Duodenum (tissue), 1 donor: ENCODE data around the gene FOXI3.

GRCh38 chr2:86482945-86483441 lies 41.8 kb downstream of the KDM3A start:
- PRO-cap, result no peak

DNA sequence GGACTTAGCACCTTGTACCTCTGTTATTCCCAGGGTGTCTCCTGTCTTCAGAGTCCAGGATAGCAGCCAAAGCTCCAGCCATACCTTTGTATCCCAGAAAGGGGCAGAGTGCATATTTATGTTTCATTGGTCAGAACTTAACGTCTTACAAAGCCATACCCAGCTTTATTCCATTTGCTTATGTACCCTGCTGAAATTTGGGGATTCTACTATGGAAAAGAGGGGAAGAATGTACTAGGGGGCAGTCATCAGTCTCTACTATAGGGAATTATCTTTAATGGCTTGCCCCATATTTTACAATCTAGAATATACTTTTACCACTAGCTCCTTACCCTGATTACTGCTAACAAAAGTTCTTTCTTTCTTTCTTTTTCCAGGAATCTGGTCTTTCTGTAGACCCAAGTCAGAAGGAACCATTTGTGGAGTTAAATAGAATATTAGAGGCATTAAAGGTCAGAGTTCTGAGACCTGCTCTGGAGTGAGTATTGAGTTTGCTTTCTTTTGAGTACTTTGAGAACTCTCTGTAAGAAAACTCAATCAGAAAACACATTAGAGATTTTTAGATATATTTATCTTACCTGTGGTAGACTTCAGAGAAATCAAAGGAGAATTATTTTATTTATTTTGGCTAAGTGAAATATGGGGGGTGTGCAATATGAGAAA lies 33.1 kb downstream of the RMND5A start:
- PRO-cap, result no peak

GRCh38 chr2:86773293-86774474 lies 17.0 kb downstream of the CD8A start:
- PRO-cap, result no peak

- PRO-cap, result no peak
These were observed 1.9 kb downstream of the CD8A start for GRCh38 chr2:86788695-86789258.

- PRO-cap, result unidirectional peak, minus-strand start at chr2:86793858
These were observed 3.0 kb upstream of the CD8A start for GRCh38 chr2:86793585-86794188.

GRCh38 chr2:87507614-87508309 lies 240.1 kb upstream of the PLGLB2 start:
- PRO-cap, result no peak

DNA sequence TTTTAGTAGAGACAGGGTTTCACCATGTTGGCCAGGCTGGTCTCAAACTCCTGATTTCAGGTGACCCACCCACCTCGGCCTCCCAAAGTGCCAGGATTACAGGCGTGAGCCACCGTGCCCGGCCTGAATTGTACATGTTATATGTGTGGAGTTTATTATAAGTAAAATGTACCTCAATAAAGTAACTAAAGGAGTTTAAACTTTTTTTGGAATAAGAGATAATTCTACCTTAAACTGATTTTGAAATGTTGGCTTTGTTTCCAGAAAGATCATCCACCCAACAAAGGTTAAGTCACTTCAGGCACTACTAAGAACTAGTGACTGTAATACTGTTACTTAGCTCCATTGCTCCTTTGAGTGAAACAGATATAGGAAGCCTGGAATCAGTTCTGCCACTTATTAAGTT lies 9.7 kb downstream of the KRCC1 start:
- PRO-cap, result no peak

DNA sequence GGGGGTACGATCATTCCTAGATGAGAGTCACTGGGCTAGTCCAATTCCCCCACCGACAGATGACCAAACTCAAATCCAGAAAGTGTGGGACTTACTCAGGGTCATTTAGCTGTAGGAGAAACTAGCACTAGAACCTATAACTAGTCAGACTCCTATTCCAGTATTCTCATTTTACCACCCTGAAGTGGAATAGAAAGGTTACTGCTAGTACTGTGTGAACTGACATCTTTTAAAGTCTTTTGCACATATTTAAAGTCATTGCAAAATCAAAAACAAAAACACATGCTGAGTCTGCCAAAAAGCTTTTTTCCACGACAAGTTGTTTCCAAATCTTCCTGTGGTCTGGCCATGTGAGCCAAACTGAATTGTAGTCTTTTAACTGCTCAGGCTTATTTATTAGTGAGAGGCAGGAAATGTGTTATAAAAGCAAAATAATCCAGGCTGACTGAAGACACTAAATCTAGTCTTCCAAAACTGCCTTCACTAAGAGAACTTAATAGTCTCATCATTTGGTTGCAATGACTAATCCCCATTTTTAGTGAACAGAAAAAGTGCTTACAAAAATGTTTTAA lies 2.4 kb downstream of the KRCC1 start:
- PRO-cap, result no peak

- PRO-cap, result no peak
These were observed 9.4 kb downstream of the SMYD1 start for GRCh38 chr2:88076922-88077490.

- PRO-cap, result unidirectional peak, plus-strand start at chr2:88125461; unidirectional peak, minus-strand start at chr2:88125497
These were observed 2.5 kb downstream of the FABP1 start for GRCh38 chr2:88125163-88125994.

DNA sequence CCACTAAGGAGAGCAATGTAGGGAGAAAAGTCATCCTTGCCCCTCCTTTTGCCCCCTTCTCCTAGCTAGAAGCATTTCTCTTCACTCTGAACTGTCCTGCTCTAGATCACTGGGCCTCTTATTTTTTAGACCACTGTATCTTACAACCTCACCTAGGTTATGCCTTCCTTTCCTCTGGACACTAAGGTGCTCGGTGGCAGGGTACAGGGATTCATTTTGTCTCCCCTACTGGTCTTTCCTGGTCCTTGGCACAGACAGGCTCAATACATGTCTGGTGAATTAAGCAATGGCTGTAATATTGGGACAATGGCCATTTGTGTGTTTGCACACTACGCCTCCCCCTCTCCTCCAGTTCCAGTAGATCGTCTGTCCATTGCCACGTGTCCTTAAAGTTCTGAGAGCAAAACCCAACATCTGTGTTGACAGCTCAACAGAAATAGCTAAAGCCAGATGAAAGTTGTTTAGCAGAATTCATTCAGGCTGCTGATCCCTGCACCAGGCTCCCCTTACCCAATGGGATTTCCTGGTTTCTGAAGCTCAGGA lies 8.9 kb upstream of the FABP1 start:
- PRO-cap, result no peak

DNA sequence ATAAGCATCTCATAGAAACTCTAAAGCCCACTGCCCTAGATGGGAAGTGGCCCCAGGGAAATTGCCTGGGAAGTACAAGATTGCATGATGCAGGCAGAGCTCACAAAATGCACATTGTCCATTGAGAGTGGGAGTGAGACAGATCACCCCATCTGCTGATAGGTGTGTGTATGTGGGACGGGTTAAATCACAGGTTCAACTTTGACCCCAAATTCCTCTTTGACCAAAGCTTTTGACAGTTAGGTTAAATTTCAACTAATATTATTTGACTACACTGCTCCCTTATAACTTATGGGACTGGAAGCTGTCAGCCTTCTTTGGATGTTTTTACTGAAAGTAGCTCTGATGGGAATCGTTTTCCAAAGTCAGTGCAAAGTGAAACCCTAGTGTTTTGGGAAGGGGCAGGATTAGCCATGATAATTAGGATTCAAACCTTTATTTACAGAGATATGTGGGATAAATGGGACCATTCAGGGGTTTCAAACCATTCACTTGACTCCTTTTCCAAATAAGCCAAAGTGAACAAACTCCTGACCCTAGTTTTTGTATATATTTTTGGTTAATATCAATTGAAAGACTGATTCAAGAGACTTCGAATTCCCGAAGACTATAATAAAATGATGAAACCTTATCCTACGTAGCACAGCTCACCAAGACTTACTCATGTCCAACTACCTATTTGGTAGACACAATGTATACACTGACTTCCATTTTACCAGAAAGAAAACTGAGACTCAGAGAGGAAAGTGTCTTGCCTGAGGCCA lies 11.5 kb upstream of the FABP1 start:
- PRO-cap, result no peak

GRCh38 chr2:88451990-88452983 lies at the start of gene FOXI3:
Gene FOXI3, minus strand, starts transcription at chr2:88452693.
- PRO-cap, result no peak

DNA sequence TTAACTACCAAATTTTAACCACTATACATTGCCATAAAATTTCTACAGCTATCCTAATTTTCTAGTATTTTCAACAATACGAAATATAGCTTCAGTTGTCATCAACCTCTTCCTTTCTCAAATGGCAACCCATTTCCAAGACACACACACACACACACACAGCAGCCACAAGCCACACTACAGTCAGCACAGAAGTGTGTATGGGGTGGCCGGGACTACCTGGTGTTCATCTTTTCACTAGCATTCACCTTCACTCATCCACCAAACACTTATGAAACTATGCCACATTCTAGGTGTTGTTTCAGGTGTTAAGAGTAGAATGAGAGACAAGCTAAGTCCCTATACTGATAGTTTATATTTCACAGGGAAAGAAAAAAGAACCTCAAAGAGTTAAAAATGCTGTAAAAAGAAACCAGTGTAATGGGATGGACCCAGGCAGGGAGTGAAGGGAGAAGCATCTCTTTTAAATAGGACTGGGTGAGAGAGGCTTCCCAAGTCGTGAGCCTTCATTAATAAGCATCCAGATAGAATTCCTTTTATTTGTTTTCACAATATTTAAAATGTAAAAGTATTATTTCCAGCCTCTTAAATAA lies 40.1 kb downstream of the TEX37 start:
- PRO-cap, result no peak

DNA sequence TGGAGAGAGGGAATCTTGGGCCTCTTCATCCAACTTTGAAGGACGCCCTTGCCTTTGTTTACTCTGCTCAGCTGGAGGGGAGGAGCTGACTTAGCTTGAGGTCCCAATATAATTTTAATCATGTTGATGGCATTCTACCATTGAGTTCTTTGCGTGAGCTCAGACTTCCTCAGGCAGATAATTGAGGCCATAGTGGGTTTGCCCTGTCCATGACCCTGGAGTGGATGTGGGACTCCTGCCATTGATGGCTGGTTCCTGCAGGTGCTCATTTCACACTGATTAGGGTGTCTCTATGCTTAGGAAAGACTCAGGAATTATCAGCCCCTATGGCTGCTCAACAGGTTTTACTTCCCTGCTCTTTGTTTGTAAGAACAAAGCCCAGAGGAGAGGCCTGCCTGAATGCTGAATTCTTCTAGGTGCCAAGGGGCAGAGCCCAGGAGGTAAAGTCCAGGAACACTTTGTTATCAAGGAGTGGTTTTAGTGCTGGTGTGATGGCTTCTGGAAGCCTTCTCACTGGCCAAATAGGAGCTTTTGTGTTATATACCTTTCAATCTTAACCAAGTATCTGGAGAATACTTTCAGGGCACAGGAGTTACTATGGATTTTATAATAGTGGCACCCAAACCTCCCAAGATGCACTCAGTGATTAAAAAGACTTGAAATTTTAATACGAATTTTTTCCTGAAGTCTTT lies 7.4 kb downstream of the RPIA start:
- PRO-cap, result no peak

DNA sequence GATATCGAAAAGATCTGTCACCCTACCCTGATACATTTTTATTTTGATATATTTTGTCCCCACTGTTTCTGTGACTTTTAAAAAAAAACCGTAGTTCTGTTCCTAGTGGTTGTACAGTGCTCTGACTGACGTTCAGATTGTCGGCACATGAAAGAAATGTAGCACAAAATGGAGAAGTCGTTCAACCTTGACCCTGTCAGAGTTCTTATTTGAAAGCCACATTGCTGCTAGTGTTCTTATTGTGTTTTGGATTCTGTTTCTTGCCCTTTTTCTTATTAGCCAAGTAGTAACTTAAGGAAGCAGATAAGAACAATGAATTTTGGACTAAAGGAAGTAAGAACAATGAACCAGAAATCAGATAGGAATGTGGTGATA lies 45.8 kb downstream of the RPIA start:
- PRO-cap, result no peak

- PRO-cap, result no peak
These were observed 150.0 kb downstream of the RPIA start for GRCh38 chr2:88841277-88842131.

DNA sequence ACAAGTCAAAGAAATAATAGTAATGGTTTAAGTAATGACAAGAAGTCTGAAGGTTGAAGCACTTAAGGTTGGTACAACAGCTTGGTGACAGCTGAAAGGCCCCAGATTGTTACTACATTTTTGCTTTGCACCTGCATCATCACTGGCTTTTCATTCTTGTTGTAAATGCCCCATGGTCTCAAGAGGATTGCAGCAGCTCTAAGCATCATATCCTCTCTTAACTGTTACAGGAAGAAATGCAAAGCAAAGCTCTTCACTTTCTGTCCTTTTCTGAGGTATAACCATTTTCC lies 461.0 kb downstream of the RPIA start:
- PRO-cap, result no peak

DNA sequence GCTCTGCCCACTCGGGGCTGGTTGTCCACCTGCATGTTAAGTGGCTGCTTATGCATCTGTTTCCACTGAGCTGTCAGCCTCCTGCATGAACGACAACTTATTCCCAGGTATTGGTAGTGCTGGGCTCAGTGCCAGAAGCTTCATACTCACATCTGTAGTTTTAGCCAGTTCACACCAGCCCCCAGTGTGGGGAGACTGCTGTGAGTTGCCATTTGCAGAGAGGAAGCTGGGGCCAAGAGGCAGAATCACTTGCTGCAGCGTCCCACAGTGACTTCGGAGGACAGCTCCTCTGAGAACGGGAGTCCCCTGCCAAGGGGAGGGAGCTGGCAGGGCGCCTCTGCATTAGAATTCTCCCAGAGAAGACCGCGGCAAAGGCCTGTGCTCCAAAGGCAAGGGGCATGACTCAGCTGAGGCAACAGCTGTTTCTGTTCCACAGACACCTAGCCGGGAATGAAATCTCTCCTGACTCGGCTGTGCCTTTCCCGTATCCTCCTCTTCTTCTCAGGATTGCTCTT lies 17.8 kb downstream of the MAL start:
- PRO-cap, result no peak

GRCh38 chr2:95389084-95389561 lies 13.4 kb upstream of the FAHD2A start:
- PRO-cap, result no peak